Mesenchymal stem cell of the bone marrow (primary cell): Measurements from ENCODE around the genes CBL, USP2 and POU2F3.

GRCh38 chr11:119093879-119094624 lies 1.2 kb downstream of the H2AX start:
- CAGE, long polyA plus RNA, result no peak

- CAGE, long polyA plus RNA, result no peak
Measured at GRCh38 chr11:119095537-119095887, 247 bp upstream of the H2AX start.

- CAGE, long polyA plus RNA, result no peak
Measured at GRCh38 chr11:119175483-119175979, 7.0 kb downstream of the NLRX1 start.

DNA sequence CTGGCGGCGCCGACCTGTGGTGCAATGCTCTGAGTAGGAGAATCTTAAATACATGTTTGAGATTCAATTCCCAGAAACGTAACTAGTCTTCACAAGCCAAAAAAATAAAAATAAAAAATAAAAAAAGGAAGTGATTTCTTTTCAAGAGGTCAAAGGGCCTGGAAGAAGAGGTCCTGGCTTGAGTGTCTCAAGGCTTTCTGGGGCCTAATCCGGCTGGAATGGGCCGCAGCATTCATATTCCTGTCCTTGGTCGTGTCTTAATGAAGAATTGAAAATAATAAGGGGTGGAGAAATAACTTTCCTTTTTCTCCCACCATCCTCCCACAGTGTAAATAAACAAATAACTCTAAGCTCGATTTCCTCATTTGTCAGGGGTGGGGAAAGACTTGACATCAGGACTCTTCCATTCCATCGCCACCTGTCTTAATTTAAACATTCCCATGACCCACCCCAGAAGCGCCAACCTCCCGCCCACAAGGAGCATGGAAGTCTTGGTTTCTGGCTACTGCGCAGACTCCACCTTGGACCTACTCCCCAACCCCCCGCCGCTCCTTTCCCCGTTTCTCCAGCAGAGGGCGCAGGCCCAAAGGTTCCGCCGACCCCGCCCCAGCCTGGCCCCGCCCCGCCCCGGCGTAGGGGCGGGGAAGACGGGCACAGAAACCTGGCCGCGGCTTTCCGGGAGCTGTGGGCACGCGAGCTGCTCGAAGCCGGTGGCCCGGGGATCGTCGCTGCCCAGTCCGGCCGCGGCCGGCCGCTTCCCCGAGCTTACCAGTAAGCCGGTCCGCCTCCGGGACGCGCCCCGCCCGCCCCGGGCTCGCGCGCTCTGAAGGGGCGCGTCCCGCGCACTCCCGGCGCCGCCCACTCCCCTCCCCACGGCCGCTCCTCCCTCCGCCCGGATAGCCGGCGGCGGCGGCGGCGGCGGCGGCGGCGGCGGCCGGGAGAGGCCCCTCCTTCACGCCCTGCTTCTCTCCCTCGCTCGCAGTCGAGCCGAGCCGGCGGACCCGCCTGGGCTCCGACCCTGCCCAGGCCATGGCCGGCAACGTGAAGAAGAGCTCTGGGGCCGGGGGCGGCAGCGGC lies at the start of gene CBL:
Gene CBL, plus strand, starts transcription at position 951 of the 1,077 bp plus-strand sequence.
- CAGE, long polyA plus RNA, result no peak

GRCh38 chr11:119310626-119311690 lies 6.0 kb downstream of the MCAM start:
- CAGE, long polyA plus RNA, result no peak

DNA sequence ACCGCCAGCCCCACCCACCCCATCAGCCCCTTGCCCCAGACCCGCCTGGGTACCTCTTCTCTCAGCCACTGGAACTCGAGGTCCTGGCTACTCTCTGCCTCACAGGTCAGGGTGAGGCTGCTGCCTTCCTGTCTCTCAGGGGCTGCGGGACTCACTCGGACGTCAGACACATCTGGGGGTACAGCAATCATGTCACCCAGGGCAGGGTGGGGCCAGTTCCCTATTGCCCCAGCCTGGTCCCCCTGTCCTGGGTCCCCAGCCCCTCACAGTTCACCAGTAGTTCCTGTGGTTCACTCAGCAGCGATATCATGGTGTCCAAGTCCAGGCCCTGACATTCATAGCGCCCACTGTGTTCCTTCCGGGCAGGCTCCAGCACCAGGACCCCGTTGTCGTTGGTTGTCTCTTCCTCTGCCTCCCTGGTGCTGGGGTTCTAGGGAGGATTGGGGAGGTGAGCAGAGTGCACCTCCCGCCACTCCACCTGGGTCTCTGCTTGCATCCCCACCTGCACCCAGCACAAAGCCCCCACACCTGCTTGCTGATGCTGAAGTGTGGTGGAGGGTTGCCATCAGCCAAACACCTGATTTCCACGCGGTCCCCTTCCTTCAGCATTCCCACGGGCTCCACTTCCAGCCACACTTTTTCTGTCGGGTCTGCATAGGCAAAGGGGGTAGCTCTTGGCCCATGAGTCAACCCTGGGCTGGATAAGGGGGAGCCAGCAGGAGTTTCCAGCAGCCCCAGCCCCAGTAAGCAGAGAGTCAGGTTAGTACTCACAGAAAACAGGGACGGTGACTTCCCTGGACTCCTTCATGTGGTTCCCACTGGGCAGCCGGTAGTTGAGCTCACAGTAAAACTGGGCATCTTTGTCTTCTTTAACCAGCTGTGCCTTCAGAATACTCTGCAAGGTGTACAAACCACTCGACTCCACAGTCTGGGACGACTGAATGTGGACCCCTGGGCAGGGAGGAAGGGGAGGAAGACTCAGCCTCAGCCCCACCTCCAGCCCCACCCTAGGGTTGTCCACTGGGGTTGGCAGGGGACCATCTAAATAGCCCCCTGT lies 4.6 kb downstream of the MCAM start:
- CAGE, long polyA plus RNA, result no peak

GRCh38 chr11:119319435-119319960 lies 2.6 kb upstream of the MCAM start:
- CAGE, long polyA plus RNA, result no peak

DNA sequence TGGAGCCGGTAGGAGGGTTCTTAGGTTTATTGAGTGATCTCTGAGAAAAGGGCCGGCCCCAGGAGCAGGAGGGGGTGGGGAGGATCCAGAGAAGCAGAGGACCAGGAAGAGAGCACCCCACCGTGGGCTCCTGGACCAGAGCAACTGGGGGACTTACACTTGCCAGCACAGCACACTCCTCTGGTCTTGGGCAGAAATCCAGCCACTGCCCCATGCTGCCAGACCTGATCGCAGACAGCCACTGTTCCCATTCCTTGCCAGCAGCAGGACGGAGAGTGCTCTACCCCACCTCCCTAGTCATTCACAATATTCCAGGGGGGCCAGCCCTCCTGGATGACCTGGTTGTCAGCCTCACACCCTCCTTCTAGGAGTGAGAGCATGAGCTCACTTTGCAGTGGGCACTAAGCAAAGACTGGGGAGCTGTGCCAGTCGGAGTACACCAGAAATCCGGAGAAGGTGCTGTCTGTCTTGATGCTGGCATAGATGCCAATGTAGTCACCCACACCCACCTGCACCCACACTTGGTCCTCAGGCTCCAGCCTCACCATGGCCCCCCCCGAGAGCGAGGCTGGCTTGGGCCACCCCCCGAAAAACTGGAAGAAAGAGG lies 1.6 kb downstream of the C1QTNF5 start:
- CAGE, long polyA plus RNA, result no peak

DNA sequence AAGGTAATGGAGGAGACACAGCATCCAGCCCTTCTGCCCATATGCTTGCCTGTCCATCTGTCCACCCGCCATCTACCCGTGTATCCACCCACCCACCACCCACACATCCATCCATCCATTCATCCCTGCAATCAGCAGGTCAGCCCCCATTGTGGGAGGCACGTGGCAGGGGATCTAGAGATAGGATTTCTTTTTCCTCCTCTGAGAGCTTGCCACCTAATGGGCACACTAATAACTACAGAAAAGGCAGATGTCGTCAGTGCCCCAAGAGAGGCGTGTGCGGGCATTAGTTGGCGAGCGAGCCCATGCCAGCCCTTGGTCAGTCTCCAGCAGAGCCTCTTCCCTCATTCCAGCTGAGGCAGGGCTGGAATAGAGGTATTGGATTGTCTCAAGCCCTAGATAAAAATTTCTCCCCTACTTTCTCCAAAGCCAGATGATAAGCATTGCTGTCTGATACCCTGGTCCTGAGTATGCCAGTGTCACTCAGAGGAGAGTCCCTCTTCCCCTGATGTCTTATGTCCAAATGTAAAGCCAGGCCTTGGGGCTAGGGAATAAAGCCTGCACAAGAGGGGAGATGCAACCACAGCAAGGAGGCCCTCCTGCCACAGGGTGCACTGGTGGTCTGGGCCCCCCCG lies 9.7 kb downstream of the USP2 start:
- CAGE, long polyA plus RNA, result no peak

DNA sequence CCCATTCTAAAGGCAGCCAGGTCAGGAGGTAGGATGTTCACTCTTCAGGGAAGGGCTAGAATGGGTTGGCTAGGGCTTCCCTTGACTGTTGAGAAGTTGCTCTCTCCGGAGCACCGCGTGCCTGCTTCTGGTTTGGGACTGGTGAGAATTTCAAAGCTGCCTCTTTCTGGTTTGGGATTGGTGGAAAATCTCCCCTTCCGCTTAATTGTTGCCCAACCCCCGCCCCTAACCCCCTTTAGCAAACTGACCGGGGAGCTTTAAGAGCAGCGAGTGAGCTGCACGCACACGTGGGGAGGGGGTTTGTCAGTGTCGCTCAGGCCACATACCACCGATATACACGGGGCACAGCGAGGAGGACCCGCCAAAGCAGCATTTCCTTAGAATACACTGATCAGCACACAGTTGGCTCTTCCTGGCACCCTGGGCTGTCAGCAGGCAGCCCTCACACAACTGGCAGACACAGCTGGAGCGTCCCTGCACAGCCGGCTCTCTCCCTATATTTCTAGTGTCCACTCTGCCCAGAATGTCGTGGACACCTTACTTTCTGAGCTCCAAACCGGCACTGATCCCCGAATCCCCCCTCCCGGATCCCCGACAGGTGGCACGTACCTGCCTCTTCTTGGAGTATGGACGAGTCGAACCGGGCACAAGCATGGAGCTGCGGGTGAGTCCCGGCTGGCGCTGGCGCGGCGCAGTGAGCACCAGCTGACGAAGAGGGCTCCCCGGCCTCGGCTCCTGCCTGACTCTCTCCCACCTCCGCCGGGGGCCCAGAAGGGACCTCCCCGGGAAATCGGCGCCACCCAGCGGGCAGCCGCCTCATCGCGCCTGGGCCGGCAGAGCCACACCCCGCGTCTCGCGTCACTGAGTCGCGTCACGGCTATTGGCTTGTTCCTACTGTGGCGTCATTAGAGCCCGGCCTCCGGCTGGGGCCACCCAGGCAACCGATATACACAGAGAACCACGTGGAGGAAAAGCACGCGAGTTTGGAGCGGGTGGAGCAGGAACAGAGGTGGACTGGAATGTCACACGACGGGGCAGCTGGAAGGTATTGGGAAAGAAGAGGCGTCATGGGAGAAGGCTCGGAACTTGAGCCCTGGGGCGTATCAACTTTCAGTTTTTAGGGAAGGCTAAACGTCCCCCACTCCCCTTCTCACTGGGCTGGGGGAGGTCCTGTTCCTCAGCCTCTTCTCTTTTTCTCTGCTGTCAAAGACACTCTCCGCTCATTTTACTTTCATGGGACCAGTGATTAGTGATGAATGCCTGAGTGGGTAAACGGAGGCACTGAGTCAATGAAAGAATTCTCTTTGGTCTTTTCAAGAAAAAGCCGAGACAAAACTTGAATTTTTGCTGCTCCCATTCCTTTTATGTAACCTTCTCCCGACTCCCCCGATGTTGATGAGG lies at the start of gene USP2:
Gene USP2, minus strand, starts transcription at position 827 of the 1,401 bp plus-strand sequence.
- CAGE, long polyA plus RNA, result no peak

- CAGE, long polyA plus RNA, result no peak
Measured at GRCh38 chr11:119615448-119616197, 113.4 kb downstream of the NECTIN1 start.

DNA sequence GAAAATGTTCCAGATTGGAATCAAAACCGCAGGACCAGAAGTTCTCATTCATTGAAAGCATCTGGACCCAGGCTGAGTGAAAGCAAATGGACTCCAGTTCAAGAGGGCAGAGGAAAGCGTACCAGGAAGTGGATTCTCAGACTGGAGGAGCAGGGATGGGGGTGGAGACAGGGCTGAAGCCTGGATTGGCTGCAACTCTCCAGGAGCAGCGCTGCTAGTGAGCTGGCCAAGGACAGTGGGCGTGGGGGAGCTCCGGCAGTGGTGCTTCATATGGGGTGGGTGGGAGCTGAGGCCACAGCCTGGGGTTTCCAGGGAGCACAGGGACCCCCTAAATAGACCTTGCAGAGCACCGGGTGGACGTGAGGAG lies 103.6 kb upstream of the NECTIN1 start:
- CAGE, long polyA plus RNA, result no peak

- CAGE, long polyA plus RNA, result no peak
Measured at GRCh38 chr11:120134111-120134694, 3.7 kb downstream of the TRIM29 start.

- CAGE, long polyA plus RNA, result no peak
Measured at GRCh38 chr11:120197917-120198137, 13.0 kb upstream of the OAF start.

- CAGE, long polyA plus RNA, result no peak
Measured at GRCh38 chr11:120219327-120220371, 8.8 kb downstream of the OAF start.

GRCh38 chr11:120230818-120231168 lies 9.1 kb upstream of the POU2F3 start:
- CAGE, long polyA plus RNA, result no peak

- CAGE, long polyA plus RNA, result no peak
Measured at GRCh38 chr11:120239572-120240428, at the start of gene POU2F3. POU2F3 (plus strand) TSS chr11:120240140.

- CAGE, long polyA plus RNA, result no peak
Measured at GRCh38 chr11:120326328-120326527, 1.1 kb downstream of the TLCD5 start.

DNA sequence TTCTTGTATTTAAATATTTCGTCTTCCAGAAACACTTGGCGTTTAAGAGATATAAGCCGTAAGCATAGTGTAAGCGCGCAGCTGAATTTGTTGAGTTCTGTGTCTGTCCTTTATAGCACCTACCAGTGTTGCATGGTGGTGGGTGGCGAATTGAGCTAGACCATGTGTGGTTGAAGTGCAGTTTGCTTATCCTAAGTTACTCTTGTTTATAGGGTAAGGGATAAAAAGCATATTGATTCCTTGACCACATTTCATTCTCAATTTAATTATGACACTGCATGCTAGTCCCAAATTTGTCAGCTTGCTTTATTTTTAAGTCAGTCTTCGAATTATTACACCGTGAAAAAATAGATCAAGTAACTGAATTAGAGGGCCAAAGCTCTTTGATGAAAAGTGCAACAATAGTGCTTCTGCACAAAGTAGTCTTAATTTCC lies 1.7 kb downstream of the ARHGEF12 start:
- CAGE, long polyA plus RNA, result no peak

DNA sequence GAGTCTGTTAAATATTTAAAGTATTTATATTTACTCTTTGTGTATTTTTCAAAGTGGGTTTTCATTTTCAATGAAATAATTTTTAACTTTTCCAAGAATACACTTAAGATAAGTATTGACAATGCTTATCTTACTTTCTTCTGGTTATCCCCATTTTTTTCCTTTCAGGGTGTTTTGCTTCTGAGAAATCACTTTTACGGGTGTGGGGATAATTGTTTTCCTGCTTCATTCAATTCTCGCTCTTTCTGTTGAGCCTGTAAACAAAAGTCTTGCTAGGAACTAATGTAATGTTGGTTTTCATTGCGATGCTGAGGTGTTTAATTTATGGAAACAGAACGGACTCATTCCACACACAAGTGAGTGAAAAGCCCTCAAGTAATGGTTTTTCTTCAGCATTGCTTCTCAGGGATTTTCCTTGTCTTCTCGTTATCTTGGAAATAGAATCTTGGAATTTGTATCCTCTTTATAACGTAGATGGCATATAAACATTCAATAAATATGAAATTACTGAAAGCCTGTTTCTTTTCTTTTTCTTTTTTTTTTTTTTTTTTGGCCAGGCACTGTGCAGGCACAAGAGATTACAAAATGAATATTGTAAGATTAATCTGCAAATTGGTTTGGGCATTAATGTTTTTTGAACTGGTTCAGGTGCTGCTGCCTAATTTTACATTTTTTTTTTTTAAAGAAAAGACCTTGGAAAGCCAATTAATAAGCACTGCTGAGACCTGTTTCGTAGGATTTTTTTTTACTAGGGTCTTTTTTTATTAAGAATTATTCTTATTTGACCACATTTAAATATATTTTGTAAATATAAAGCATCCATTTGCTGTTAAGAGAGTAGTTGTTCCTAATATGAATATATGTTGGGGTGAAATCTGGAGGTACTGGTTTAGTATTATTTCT lies 2.5 kb downstream of the ARHGEF12 start:
- CAGE, long polyA plus RNA, result no peak